Gastroesophageal sphincter (tissue), 4 donors: ENCODE measurements around the genes HNRNPR, ZNF436 and PITHD1.

DNA sequence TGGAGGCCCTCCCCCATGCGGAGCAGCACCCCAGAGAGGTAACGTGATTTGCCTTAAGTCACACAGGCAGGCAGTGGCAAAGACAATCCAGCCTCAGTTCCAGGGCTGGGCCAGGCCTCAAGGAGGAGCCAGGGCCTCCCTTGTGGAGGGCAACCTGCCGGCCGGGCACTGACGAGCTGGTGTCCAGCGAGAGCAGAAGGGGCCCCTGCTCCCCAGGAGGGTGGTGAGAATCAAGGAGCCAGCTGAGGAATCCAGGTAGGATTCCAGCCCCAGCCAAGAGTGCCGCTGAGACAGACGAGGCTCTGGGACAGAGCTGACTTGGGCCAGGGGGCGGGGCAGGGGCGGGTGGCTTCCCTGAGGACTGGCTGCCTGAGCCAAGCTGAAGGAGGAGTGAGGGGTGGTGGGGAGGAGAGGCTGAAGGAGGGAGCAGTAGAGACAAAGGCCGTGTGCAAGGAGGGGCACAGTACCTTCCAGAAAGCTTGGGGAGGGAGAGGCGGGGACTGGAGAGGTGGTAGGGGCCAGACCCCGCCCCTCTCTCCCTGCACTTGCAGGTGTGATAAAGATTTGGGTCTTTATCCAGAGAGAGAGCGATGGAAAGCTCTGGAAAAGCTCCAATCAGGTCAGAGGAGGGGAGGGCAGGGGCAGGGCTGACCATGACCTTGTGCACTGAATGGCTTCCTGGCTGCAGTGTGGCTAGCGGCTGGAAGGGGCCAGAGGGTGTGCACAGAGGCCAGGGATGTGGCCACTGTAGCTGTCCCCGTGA lies 7.0 kb upstream of the EPHA8 start:
- PRO-cap = no peak
- RAMPAGE, long total RNA, 4 experiments = no peak in any of the 4 experiments

DNA sequence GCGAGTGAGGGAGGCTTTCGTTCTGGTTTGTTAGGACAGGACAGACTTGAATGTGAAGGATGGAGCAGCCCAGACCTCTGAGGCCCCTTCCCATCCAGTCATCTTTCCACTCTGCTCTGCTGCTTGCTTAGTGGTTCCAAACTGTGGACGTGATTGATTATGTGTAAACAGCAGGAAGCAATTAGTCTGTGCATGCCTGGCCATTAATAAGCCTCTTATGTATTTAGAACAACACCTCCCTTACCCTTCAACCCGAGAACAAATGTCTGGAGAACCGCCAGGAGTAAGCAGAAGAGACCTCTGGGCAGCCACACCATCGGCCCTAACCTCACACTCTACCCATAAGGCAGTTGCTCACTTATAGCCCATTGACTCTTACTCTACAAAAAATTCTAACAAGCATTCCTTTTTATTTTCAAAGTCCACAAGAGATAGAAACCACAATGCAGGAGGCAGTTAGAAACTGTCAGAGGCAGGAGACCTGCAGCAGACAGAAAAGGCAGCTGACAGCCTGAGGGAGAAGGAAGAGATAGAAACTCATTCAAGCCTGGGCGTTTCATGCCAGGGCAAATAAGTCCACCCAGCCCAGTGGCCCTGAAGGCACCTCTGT lies 5.9 kb upstream of the EPHA8 start:
- PRO-cap = no peak
- RAMPAGE, long total RNA, 4 experiments = no peak in any of the 4 experiments

- PRO-cap = unidirectional peak, plus-strand start at chr1:22639619
- RAMPAGE, long total RNA, 4 experiments = no peak in any of the 4 experiments
Measured at GRCh38 chr1:22639201-22639846, 2.9 kb downstream of the C1QA start.

DNA sequence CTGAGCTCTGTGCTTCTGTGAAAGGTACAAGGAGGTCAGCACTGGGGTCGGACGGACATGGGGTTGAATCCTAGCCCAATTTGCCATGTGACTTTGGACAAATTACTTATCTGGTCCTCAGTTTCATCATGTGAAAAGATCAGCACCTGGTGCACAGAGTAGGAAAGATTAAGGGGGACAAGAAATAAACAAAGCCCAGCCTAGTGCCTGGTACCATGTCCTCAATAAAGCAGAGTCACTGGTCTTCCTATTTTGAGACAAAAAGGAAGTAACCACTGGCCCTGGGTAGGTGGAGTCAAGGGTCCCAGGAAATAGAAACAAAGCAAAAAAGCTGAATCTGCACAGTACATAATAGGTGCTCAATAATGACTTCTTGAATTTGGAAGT lies 2.0 kb upstream of the EPHB2 start:
- PRO-cap = no peak
- RAMPAGE, long total RNA, 4 experiments = no peak in any of the 4 experiments

DNA sequence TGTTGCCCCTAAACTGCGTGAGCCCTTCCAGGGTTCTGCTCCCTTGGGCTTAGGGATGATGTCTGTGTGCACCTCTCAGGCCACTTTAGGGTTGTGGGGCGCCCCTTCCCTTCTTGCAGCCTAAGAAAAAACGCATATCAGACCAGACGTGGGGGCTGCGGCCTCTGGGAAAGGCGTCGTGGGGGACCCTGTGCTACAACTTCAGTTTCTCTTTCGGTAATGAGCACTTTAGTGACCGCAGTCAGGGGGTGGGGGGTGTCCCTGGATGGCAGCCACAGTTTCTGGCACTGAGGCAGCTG lies 1.6 kb downstream of the EPHB2 start:
- PRO-cap = no peak
- RAMPAGE, long total RNA, 4 experiments = no peak in any of the 4 experiments

GRCh38 chr1:22712632-22713174 lies 2.1 kb downstream of the EPHB2 start:
- PRO-cap = no peak
- RAMPAGE, long total RNA, 4 experiments = no peak in any of the 4 experiments

GRCh38 chr1:22914059-22915077 lies 58.3 kb downstream of the LACTBL1 start:
- PRO-cap = no peak
- RAMPAGE, long total RNA, 4 experiments = no peak in any of the 4 experiments

- PRO-cap = no peak
- RAMPAGE, long total RNA, 4 experiments = no peak in any of the 4 experiments
Measured at GRCh38 chr1:23152864-23153837, 64.2 kb downstream of the HTR1D start.

GRCh38 chr1:23196525-23197308 lies 20.6 kb downstream of the HTR1D start:
- PRO-cap = no peak
- RAMPAGE, long total RNA, 4 experiments = no peak in any of the 4 experiments

DNA sequence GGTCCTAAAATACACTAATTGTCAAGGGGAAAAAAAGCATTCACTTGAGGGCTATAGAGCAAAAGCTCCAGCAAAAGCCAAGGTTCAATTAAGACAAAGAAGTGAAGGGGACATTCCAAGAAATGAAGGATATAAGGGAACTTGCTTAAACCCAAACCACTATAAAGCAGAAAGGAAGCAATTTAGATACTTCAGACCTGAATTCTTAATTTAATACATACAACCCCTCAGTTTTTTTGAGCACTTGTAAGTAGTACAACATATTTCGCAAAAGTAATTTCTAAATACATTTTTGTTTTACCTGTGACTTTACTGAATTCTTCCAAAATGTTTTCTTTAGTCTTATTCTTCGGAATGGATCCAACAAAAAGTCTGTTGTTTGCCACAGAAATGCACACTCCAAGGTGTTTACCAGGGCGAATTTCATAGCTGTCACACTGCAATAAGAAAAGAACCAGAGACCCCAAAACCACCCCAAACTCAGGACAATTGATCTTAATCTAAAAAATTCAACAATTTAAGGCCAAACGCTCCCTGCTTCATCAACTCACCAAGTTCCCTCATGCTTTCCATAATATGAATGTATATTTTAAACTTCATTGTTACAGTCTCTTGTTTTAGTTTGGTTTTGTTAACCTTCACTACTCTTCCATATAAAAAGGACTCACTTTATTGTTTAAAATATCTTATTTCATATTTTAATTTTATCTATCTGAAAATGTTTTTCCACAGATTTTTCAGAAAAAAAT lies 22.7 kb downstream of the HNRNPR start:
- PRO-cap = no peak
- RAMPAGE, long total RNA, 4 experiments = no peak in any of the 4 experiments

DNA sequence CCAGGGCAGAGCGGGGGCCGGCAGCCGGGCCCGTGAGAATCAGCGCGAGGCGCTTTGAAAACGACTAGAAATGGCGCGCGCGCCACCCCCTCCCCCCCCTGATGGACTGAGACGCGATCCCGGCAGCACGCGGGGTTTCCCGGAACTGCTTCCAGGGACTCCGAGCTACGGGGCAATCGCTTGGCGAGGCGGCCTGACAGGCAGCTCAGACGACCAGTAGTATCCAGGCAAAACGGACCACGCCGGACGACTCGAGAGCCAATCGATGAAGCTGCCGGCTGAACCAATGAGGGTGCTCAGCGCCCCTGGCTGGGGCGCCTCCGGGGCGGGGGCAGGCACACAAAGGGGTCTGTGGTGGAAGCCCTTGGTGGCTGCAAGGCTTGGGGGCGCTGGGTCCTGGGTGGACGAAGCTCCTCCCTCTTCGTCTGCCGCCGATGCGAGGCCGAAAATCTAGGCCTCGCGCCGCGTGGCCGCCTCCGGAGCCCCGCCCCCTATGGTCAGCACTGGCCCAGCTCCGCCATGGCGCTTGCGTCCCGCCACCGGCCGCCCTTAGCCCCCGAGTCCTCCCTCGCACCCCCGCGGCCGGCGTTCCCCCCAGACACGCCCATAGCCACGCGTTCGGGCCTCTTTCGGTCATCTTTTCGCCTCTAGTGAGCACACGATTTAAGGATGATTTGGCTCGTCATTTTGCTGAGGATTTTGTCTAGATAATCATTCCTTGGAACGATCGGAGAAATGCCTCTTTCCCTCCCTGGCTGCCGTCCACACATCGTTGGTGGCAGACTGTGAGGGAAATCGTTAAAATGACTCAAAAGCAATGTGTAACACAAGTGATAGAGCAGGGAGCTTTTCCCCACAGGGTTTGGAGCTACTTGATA lies at the start of gene HNRNPR:
Gene HNRNPR (minus strand): TSS at position 75 of the 878 bp plus-strand sequence.
- PRO-cap = bidirectional peak, plus-strand start at position 342 of the sequence, minus-strand start at position 56 of the sequence; bidirectional peak, plus-strand start at position 607 of the sequence, minus-strand start at position 563 of the sequence
- RAMPAGE, long total RNA, 4 experiments = start-site peak on the minus strand in 3 of 4 experiments, centred at positions 58 to 88 of the sequence, 140 to 844 reads per replicate

DNA sequence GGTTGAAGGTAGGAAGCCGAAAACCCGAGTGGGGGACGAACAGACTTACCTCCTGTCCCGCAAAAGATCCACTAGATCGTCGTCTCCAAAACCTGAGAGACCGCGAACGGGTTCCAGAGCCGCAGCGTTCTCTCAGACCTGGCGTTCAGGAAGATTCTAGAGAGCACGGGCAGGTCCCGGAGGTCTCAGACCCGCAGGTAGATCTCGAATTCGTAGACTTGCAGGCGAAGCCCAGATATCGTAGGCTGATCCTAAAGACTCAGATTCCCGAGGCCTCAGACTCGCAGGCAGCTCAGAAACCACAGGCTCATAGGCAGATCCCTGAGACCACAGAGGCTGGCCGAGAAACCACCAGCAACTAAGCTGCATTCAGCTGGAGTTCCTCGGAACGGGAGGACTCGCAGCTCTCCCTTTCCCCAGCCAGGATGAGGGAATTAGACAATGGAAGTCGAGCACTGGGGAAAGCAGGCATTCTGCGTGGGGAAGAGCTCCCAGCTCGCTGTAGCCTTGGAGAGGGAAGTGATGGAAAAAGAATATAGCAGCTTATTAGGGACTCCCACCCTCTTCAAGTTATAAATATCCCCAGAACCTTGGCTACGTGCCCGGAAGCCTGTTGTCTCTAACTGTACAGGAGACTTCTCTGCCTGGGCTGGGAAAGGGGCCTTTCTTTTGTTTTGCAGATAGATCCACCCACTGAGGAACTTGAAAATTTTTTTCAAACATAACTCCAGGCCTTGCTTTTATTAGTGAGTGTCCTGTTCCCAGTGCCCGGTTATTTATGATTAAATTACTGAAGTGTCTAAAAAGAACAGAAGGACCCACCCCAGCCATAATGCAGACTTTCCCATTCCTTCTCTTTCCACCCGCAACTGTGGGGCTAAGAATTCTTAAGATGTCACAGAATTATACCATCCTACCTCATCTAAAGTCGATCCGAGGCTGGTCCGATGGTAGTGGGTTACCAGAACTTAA lies at the start of gene ZNF436:
Gene ZNF436 (minus strand): TSS at position 520 of the 972 bp plus-strand sequence.
- PRO-cap = bidirectional peak, plus-strand start at position 262 of the sequence, minus-strand start at position 247 of the sequence; bidirectional peak, plus-strand start at position 368 of the sequence, minus-strand start at position 331 of the sequence; bidirectional peak, plus-strand start at position 672 of the sequence, minus-strand start at position 521 of the sequence
- RAMPAGE, long total RNA, 4 experiments = no peak in any of the 4 experiments

DNA sequence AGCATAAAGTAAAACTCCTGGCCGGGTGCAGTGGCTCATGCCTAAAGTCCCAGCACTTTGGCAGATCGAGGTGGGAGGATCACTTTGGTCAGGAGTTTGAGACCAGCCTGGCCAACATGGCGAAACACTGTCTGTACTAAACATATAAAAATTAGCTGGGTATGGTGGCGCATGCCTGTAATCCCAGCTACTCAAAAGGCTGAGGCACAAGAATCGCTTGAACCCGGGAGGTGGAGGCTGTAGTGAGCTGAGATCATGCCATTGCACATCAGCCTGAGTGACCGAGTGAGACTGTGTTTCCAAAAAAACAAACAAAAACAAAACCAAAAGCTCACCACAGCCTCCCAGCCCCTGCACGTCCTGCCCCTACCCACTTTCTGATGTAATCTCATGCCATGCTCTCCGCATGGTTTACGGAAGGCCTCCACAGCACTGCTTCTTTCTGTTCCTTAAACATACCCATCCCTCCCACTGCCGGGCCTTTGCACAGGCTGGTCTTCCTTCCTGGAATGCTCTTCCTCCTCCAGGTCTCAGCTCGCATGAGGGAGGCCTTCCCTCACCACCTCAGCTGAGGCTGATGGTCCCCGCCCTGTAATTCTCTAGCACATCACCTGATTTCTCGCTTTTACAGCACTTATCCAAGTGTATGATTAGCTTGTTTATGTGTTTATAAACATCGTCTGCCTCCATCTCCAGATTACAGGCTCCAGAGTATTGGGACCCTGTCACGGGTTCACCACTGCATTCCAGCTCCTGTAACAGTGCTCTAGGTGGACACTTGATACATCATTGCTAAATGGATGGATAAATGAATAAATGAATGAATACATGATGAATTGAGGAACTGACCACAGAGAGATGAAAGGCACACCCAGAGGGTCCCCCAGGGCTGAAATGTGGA lies 22.3 kb downstream of the TCEA3 start:
- PRO-cap = no peak
- RAMPAGE, long total RNA, 4 experiments = no peak in any of the 4 experiments

GRCh38 chr1:23421715-23422276 lies 2.8 kb downstream of the TCEA3 start:
- PRO-cap = no peak
- RAMPAGE, long total RNA, 4 experiments = no peak in any of the 4 experiments

GRCh38 chr1:23444031-23444577 lies 19.6 kb upstream of the TCEA3 start:
- PRO-cap = bidirectional peak, plus-strand start at chr1:23444427, minus-strand start at chr1:23444184
- RAMPAGE, long total RNA, 4 experiments = no peak in any of the 4 experiments

- PRO-cap = no peak
- RAMPAGE, long total RNA, 4 experiments = no peak in any of the 4 experiments
Measured at GRCh38 chr1:23534798-23535267, 3.8 kb upstream of the E2F2 start.

DNA sequence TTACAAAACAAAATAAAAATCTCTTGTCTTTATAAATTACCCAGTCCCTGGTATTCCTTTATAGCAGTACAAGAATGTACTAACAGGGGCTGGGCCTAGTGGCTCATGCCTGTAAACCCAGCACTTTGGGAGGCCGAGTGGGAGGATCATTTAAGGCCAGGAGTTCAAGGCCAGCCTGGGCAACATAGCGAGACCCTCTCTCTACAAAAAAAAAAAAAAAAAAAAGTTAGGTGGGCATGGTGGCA lies 36.5 kb upstream of the ID3 start:
- PRO-cap = no peak
- RAMPAGE, long total RNA, 4 experiments = no peak in any of the 4 experiments

GRCh38 chr1:23727134-23727578 lies 16.1 kb upstream of the ELOA start:
- PRO-cap = unidirectional peak, minus-strand start at chr1:23727439
- RAMPAGE, long total RNA, 4 experiments = no peak in any of the 4 experiments

DNA sequence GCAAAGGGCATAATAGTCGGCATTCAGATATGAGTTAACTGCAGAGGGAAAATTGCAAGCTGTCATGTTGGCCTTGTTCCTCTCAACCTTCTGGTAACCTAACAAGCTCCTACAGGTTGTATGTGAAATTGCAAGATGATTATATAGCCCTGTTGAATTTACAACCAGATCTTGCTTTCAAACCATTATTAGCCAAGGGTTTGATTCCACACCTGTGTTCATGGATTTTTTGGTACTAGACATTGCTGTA lies 2.3 kb downstream of the ELOA start:
- PRO-cap = no peak
- RAMPAGE, long total RNA, 4 experiments = no peak in any of the 4 experiments

GRCh38 chr1:23777900-23779120 lies at the start of gene PITHD1:
PITHD1 (plus strand) TSS chr1:23778418.
- PRO-cap = bidirectional peak, plus-strand start at chr1:23778418, minus-strand start at chr1:23778271
- RAMPAGE, long total RNA, 4 experiments = start-site peak on the minus strand in 3 of 4 experiments, at chr1:23778249-23778328 at its widest, 5 to 26 reads per replicate